ENCODE results near the genes TMED4 and ZMIZ2.

DNA sequence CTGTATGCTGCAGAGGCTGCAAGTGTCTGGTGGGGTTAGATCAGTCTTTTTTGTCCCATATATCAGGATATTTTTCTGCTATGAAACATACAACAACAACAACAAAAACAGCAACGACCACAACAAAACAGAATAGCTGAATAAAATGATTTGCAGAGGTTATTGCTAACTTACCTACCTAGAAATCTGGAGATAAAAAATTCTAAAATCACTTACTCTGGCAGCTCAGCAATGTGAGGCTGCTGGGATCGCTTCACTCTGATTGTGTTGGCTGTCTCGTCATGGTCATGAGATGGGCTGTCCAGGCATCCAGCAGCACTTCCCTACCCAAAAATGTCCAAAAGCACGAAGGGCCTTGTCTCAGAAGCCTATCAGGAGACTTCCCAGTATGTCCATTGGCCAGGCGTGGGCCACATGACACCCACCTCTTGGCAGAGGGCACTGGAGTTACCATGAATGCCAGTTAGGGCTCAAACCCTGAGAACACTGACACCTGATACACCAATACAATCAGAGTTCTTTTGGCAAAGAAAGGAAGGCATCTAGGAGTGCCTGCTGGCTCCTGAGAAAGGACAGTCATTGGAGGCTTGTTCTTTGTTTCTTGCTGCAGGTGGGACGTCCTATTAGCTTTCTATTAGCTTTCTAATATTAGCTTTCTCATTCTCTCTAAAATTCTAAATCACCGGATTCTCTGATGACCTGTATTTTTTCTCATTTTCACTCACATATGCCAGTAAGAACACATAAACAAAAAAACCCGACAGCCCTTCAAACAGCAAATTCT lies 27.0 kb upstream of the GLI3 start:
- PRO-cap, result no peak

DNA sequence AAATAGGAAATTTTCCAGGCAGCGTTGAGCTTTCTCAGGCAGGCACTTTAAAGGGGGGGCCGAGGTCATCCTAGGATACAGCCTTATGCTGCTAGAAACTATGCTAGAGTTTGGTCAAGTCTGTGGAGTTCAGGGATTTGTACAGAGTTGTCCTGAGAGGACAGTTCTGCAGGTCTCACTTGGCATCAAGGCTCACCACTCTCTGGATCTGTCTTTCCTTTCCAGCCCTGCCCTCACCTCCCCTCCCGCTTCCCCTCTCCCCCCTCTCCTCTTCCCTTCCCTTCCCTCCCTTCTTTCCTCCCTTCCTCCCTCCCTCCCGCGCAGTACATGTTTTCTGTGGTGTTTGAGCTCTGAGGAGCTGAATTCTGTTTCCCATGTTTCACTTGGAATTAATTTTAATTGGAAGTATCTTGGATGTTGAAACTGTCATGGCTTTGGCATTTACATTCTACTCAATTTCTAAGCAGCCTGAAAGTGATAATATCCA lies 1.1 kb downstream of the MRPL32 start:
- PRO-cap, result no peak

DNA sequence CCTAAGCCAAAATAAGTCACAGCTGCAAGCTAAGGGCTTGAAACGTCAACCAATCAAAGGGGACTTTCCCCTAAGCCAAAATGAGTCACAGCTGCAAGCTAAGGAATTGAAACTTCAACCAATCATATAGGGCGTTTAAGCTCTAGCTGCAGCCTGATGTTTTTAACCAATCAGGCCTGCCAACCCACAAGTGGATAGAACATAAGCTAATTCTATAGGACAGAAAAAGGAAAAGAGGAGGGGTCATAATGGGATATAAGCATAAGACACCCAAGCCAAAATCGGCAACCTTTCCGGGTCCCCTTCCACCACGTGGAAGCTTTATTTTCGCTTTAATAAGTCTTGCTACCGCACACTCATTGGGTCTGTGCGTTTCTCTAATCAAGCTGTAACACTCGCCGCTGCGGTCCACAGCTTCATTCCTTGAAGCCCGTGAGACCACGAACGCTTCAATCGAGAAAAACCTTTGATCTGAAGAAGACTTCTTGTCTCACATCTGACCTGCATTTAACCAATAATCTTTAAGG lies 36.0 kb upstream of the HECW1 start:
- PRO-cap, result no peak

GRCh38 chr7:43211598-43212035 lies 99.2 kb downstream of the HECW1 start:
- PRO-cap, result no peak

- PRO-cap, result no peak
Observed at GRCh38 chr7:43302078-43302960, 189.9 kb downstream of the HECW1 start.

GRCh38 chr7:43615763-43616645 lies 33.1 kb downstream of the STK17A start:
- PRO-cap, result no peak

DNA sequence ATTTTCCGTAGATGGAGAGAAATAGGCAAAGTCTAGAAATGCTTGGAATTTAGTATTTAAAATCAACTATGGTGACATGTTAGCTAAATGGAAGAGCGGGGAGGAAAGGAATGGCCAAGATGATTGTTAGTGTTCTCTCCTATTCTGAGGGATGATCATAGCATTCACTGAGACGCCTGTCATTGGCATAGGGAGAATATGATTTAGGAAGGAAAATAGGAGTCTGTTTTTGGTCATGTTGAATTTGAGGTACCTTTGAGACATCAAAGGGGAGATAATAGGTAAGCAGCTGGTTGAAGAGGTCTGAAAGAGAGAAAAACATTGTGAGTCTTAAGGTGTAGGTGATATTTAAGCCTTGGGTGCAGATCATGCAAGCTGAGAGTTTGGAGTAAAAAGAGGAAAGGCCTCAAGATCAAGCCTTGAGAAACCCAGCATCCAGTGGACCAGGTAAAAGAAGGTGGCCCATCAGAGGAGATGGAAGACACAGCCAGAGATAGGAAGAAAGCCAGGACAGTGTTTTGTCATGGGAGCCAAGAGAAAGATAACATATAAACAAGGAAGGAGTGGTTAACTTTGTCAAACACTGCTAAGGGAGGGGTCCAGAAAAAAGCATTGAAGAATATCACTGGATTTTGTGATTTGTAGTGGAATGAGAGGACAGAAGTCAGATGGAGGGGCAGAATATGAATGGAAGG lies 34.6 kb downstream of the STK17A start:
- PRO-cap, result no peak

DNA sequence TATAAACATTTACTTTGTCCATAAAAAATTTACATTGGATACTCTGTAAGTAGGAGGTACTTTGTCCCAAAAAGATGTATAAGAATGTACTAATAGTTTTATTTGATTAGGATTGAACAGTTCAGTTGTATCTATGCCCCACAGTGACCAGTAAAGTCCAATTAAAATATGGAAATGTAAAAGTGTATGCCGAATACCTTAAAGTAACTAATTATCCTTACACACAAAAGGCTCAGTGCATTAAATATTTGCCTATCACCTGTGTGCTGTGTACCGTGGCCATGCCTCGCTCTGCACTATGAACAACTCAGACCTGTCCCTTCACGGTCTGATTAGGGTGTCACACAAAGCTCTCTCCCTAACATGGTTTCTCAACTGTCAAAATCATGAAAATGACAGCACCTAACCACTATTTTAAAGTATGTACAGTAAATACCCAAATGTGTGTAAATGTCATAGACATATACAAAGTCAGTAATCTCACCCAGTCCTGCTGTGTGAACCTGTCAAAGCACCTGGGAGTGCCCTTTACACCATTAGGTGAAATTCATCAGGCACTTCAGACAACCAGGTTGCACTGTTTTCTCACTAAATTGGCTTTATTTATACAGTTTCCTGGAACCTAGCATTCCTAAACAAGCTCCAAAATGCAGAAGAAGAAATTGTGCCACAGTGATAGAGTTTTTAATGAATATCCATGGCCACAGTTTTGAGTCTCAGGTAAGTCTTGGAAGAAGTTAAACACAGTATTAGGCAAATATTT lies 43.1 kb downstream of the STK17A start:
- PRO-cap, result no peak

DNA sequence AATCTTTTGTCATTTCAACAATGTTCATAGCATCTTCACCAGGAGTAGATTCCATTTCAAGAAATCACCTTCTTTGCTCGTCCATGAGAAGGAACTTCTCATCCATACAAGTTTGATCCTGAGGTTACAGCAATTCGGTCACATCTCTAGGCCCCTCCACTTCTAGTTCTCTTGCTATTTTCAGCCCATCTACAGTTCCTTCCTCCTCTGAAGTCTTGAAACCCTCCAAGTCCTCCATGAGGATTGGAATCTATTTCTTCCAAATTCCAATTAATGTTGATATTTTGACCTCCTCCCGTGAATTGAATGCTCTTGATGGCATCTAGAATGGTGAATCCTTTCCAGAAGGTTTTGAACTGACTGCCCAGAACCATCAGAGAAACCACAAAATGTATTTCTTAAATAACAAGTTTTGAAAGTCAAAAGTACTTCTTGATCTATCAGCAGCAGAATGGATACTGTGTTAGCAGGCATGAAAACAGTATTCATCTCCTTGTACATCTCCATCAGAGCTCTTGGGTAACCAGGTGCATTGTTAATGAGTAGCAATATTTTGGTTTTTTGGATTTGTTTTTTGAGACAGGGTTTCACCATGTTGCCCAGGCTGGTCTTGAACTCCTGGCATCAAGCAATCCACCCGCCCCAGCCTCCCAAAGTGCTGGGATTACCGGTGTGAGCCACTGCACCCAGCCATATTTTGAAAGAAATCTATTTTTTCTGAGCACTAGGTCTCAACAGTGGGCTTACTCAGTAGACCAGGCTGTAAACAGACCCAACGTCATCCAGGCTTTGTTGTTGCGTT lies 49.5 kb downstream of the STK17A start:
- PRO-cap, result no peak

- PRO-cap, result no peak
Observed at GRCh38 chr7:43734455-43735117, 5.3 kb upstream of the COA1 start.

DNA sequence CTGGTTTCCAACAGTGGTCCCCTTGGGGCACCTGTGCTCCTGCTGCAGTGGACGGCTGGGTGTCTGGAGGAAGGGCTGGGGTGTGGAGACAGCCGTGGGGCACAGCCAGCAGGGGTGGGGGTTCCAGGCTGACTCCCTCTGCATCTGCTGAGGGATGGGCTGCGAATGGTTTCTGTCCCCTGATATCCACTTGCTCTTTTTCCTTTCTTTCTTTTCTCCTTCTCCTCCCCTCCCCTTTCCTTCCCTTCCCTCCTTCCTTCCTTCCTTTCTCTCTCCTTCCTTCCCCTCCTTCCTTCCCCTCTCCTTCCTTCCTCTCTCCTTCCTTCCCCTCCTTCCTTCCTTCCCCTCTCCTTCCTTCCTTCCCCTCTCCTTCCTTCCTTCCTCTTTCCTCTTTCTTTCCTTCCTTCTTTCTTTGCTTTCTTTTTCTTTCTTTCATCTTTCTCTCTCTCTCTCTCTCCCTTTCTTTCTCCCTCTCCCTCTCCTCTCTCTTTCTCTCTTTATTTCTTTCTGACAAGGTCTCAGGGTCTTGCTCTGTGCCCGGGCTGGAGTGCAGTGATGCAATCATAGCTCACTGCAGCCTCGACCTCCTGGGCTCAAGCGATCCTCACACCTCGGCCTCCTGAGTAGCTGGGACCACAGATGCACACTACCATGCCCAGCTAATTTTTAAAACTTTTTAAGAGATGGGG lies 20.2 kb upstream of the SPDYE1 start:
- PRO-cap, result no peak

DNA sequence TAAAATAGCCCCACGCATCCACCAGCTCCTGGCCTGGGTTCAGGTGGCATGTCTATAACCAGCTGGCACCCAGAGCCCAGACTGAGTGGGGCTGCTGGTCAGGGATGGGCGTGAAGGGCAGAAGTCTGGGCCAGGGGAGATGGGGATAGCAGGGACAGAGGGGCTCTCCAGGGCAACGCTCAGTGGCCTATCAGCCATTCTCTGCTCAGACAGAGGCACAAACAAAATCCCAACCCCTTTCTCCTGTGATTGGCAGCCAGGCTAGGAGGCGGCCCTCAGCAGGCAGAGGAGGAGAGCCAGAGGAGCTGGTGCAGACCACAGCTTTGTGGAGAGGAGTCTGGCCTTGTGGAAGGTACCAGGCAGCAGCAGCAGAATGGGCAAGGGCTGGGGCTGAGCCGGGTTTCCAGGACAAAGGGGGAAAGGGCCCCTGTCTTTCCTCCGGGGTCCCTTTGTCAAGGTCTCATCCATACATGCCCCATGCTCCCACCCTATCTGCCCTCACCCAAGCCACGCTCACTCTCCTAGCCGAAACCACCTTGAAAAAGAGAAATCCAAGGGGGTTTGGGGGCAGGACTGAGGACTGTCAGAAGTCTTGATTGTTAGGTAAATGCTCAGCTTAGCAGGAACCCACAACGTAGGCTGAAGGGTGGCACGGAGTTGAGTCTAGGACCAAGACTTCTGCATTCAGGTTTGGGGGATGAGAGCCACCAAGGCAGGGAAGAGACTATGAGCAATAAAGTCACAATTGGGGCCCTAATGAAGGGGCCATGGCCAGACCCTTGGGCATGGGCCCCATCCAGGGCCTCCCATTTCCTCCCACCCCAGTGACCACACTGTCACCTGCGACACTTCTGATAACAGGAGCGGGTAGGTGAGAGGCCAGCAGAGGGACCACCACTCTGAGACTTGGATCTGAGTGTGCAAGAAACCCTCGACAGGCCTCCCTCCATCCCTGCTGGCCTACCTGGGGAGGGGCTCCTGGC lies 650 bp upstream of the PGAM2 start:
- PRO-cap, result no peak

- PRO-cap, result no peak
Observed at GRCh38 chr7:44078148-44079113, 3.9 kb downstream of the POLM start.

DNA sequence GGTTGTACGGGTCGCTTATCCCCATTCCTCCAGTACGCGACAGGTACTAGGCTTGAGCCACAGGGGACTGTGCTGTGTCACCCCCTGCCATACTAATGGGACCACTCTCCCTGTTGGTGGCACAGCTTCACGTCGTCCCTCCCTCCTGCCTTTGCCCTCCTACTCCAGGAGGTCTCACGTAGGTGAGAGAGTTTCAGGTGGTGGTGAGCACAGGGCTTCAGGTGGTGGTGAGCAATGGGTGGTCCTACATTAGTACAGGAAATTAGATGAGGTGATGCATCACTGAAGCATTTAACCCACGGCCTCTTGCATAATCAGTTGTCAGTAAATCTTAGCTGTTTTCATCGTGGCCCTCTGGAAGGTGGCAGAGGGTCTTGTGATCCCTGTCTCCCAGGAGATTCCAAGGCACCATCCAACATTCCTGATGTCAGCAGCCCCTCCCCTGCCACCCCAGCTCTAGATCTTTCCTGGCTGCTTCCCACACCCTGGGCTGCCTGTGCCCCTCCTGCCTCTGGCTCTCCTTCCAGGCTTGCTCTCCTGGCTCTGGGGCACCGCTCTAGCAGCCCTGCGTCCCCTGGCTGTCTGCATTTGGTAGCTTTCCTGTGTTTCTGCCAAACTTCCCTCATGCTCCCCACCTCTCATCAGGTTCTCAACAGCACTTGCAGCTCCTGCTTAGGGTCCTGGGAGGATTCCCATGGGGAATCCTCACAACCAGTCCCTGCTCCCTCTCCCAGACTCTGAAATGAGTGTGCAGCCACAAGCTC lies 1.2 kb downstream of the AEBP1 start:
- PRO-cap, result no peak

GRCh38 chr7:44194165-44194487 lies 4.9 kb upstream of the GCK start:
- PRO-cap, result no peak

DNA sequence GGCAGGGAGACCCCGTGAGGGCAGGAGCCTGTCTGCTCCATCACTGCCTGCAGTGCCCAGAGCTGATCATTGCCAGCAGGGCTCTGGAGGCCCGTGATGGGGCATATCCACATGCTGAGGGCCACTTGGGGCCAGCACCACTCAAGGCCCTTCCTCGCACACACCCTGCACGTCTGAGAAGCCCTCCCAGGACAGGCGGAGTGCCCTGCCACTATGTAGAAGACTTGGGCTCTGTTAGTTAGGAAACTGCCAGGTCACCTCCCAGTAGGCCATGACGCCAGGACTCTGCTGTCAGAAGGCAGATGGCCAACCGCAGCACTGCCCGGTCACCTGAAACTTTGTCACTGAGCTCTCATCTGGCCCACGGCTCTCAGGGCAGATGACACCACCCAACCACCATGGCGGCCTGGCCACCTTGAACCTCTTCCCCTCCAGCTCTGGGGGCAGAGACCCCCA lies 42.0 kb downstream of the CAMK2B start:
- PRO-cap, result no peak

DNA sequence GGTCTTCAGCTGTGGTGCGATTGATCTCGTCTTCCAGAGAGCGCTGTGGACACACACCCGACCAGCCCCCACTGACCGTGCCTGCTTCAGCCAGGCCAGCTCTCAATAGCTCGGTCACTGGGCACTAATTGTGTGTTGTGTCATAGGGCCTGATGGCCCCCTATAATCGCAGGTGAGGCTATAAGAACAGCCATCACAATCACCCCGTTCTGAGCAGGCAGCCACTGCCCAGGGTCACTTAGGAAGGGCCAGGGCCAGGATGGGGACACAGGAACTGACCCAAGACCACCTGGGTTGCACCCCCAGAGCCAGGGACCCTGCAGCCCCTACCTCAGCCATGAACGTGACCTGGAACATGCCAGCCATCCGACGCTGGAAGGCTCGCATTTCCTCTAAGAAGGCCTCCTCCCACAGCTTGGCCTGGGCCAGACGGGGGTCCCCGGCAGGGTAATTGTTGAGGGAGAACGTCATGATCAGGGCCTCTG lies 5.2 kb downstream of the NPC1L1 start:
- PRO-cap, result no peak

GRCh38 chr7:44581861-44582416 lies at the start of gene TMED4:
Gene TMED4 (minus strand): TSS chr7:44582231.
- PRO-cap, result bidirectional peak, plus-strand start at chr7:44582552, minus-strand start at chr7:44582231

DNA sequence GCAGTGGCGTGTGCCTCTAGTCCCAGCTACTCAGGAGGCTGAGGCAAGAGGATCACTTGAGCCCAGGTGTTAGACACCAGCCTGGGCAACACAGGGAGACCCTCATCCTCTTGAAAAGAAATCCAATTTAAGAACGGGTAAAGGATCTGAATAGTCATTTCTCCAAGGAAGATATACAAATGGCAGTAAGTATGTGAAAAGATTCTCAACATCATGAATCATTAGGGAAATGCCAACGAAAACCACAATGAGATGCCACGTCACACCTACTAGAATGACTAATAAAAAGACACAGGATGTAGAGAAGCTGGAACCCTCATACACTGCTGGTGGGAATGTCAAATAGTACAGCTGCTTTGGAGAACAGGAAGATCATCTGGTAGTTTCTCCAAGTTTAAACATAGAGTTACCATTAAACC lies 13.3 kb upstream of the ZMIZ2 start:
- PRO-cap, result no peak

- PRO-cap, result unidirectional peak, plus-strand start at chr7:44748847
Observed at GRCh38 chr7:44748004-44749013, at the start of gene ZMIZ2. Gene ZMIZ2 (plus strand): TSS chr7:44748847.